BE2C (cell line): ENCODE results near the gene TBC1D22A.

- RRBS, result 85% methylated on average over 4 of the region's 27 CpGs
These were observed 32.7 kb upstream of the GRAMD4 start for GRCh38 chr22:46587188-46588241.

GRCh38 chr22:46653395-46653731 lies 33.2 kb downstream of the GRAMD4 start:
- RRBS, result no CpG with 5 or more reads among the region's 7 CpGs

DNA sequence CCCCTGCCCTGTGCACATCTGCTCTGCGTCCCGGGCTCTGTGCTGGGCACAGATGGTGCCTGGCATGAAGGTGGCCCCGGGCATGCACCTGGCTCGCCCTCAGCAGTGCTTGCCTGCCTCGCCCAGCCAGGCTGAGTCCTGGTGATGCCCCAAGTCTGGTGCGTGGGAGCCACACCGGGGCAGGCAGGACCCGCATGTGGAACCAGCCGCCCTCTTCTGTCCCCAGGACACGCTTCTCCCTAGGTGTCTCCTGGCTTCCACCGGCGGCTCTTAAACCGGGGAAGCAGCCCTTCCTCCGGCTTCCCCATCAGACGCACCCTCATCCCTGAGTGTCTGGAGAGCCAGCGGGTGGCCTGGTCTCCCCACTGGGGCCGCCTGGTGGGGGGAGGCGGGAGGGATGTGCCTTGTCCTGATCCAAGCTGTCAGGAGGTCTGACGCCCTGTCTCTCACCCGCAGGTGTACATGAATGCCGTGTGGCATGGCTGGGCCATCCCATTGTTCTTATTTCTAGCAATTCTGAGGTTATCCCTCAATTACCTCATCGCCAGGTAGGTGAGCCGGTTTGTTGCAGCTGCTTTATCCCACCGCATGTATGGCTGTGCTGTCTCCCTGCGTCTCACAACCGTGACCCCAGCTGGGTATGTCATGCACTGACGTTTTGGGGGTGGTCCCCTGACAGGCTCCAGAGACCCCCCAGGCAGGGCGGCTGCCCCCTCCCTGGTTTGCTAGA lies 45.1 kb downstream of the GRAMD4 start:
- RRBS, result 93% methylated on average over 9 of the region's 28 CpGs

- RRBS, result no CpG with 5 or more reads among the region's 14 CpGs
These were observed 57.0 kb downstream of the GRAMD4 start for GRCh38 chr22:46677157-46677586.

GRCh38 chr22:46734139-46734338 lies 4.0 kb downstream of the CERK start:
- RRBS, result no CpG with 5 or more reads among the region's 2 CpGs

- RRBS, result 1% methylated on average over 10 of the region's 61 CpGs
These were observed at the start of gene TBC1D22A for GRCh38 chr22:46761938-46762761. TBC1D22A (plus strand) TSS chr22:46762650.

DNA sequence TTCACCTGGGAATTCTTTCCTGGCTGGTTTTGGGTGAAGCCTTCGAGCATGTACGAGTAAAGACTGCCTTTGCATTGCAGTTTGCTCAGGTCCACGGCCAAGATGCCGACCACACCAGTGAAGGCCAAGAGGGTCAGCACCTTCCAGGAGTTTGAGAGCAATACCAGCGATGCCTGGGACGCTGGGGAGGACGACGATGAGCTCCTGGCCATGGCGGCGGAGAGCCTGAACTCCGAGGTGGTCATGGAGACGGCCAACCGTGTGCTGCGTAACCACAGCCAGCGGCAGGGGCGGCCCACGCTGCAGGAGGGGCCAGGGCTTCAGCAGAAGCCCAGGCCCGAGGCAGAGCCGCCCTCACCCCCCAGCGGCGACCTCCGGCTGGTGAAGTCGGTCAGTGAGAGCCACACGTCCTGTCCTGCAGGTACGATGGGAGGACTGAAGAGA lies 31.0 kb downstream of the TBC1D22A start:
- RRBS, result no CpG with 5 or more reads among the region's 25 CpGs

DNA sequence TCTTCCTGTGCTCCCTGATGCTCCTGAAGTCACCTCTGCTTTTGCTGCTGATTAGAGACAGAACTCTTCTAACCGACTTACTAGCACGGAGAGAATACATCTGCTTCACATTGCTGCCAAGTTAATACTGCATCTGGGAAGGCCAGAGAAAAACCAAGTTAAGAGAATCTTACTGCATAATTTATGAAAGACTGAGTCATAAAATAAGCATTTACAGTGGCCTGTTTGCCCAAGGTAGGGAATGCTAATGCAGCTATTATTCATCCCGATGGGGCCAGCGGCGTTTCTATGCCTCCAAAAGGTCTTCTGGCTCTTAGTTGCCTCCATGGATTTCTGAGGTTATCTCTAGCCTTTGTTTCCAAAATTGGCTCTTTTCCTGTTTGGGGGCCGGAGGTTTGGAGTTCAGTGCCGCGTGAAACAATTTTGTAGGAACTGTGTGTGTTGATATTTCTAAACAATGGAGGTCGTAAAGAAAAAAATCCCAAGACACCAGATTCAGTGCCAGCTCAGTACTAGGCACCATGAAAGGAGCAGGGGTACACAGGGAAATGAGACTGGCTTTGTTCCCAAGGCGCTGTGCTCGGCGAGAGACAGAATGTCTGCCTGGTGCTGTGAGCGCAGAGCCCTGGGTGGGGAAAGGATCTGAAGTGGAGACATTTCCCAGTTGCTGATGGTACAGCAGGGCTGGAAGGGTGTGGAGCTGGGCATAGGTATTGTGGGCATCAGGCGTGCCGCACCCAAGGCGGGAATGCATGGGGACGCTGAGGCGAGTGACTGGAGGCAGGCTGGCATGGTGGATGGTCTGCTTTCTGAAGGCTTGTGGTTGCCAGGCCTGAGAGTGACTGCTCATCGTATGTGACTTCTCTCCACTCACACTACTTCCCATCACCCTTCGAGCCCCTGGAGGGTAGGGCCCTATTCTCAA lies 67.2 kb downstream of the TBC1D22A start:
- RRBS, result no CpG with 5 or more reads among the region's 20 CpGs

GRCh38 chr22:46979516-46980037 lies 217.1 kb downstream of the TBC1D22A start:
- RRBS, result no CpG with 5 or more reads among the region's 14 CpGs

DNA sequence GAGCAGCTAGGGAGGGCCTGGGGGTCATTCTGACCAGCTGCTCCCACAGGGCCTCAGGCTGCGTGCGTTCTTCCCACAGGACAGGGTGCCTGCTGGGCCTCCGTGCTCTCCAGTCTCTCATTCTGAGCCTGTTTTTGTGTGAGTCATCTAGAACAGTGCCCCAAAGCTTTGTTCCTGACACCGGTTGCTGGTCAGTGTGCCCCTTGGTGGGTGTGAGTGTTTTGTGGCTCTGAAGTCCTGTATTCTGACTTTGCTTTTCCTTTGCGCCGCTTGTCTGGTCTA lies 275.9 kb downstream of the TBC1D22A start:
- RRBS, result no CpG with 5 or more reads among the region's 6 CpGs

GRCh38 chr22:47042988-47043496 lies 280.6 kb downstream of the TBC1D22A start:
- RRBS, result 85% methylated on average over 6 of the region's 15 CpGs

GRCh38 chr22:47129862-47130529 lies 367.5 kb downstream of the TBC1D22A start:
- RRBS, result 81% methylated on average over 7 of the region's 17 CpGs

- RRBS, result no CpG with 5 or more reads among the region's 5 CpGs
These were observed 385.4 kb downstream of the TBC1D22A start for GRCh38 chr22:47147866-47148265.

DNA sequence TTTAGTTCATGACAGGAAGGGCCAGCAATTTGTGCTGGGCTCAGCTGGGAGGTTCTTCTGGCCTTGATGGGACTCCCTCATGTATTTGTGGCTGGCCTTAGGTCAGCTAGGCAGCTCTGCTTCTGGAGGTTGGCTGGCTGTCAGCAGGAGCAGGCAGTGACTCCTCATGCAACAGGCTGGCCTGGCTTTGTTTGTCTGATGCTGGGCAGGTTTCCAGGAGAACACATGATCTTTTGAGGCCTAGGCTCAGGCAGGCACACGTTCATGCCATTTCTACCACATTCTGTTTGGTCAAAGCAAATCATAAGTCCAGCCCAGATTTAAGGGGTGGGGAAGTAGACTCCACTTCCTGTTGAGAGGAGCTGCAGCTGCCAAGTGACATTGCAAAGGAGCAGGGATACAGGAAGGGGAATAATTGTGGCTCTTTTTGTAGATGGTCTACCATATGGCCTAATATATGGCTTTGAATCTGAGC lies 571.2 kb downstream of the TBC1D22A start:
- RRBS, result no CpG with 5 or more reads among the region's 1 CpG

GRCh38 chr22:47337097-47337700 lies 574.7 kb downstream of the TBC1D22A start:
- RRBS, result no CpG with 5 or more reads among the region's 10 CpGs

GRCh38 chr22:48161197-48161599 lies 328.2 kb upstream of the TAFA5 start:
- RRBS, result no CpG with 5 or more reads among the region's 6 CpGs

DNA sequence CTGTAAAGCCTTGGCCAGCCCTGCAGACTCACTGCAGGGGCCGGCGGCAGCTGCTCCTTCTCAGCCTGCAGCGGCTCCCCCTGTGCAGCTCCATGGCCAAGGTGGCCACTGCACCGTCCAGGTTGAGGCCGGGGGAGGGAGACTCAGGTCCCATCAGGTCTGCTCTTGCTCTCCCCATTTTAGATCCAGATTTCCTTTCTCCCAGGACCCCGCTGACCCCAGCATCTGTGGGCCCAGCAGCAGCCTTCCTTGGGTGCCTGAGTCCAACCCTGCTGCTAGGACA lies 122.7 kb upstream of the TAFA5 start:
- RRBS, result 50% methylated on average over 5 of the region's 6 CpGs

- RRBS, result no CpG with 5 or more reads among the region's 11 CpGs
These were observed 119.4 kb upstream of the TAFA5 start for GRCh38 chr22:48369936-48370423.

- RRBS, result 54% methylated on average over 1 of the region's 22 CpGs
These were observed 92.6 kb upstream of the TAFA5 start for GRCh38 chr22:48396629-48397240.

DNA sequence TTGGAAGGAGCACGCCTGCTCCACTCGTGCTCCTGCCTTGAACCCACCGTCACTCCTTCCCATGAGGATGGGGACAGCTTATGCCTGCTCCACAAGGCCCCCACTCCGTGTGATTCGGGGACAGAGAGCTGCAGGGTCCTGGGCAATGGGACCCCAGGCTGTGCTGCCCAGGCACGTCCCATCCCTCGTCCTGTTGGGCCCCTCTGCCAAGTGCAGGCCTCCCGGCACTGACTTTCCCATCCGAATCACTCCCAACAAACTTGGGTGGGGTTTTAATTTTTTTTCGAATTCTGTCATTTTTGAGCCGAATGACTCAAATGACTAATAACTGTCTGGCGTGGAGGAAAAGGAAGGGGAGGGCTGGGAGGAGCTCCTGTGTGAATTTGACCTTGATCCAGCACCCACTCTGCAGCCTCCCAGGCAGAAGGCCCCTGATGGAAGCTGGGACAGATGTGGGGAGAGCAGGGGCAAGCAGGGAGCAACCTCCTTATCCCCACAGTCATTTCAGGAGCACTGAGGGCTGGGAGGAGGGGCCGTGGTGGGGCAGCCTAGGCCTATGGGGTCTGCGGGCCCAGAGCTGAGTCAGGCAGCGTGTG lies 165.1 kb downstream of the TAFA5 start:
- RRBS, result no CpG with 5 or more reads among the region's 15 CpGs